ENCODE results near the gene BSX.

- PRO-cap, 3 experiments = no peak in any of the 3 experiments
- RRBS = no CpG with 5 or more reads among the region's 1 CpG
Measured at GRCh38 chr11:121827145-121827345, 289.0 kb downstream of the BLID start.

DNA sequence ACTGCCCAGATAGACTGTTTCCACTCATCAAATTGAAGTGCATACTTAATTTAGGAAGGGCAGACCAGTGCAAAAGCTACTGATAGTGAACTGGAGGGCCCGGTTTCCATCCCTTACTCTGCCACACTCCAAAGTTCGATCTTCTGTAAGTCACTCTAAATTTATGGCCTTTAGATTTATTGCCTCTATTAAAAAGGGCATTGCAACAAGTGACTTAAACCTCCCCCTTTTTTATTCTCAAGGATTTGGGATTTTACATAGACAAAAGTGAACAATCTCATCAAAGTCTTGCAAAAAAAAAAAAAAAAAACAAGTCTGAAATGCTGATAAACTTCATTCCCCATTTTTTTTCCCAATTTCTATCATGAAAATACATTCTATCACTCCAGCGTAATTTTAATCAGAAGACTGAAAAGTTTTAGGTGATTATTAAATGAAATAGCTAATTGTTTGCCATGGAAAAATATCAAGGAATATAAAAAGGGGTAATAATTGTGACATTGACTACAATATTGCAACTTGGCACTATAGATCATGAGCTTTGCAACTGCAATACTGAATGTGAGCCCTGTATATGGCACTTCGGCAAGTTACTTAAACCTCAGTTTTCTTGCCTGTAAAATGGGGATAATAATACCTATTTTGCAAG, 26.0 kb downstream of the BLID start:
- PRO-cap, 3 experiments = no peak in any of the 3 experiments
- RRBS = no CpG with 5 or more reads among the region's 4 CpGs

GRCh38 chr11:122104831-122105821, 10.9 kb downstream of the BLID start:
- PRO-cap, 3 experiments = no peak in any of the 3 experiments
- RRBS = no CpG with 5 or more reads among the region's 11 CpGs

DNA sequence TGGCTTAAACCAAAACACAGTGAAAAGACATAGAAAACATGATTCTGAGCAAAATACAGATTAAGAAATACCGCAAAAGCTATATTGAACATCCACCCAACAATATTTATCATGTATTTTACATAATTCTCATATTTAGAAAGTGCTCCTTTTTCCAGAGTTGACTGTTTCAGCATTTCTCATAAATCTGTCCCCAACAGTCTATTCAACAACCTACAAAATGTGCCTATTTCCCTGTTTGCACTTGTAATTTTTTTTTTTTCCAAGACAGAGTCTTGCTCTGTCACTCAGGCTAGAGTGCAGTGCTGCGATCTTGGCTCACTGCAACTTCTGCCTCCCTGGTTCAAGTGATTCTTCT, 31.0 kb upstream of the BLID start:
- PRO-cap, 3 experiments = no peak in any of the 3 experiments
- RRBS = no CpG with 5 or more reads among the region's 2 CpGs

GRCh38 chr11:122157484-122157911, 41.5 kb upstream of the BLID start:
- PRO-cap, 3 experiments = no peak in any of the 3 experiments
- RRBS = no CpG with 5 or more reads among the region's 4 CpGs

GRCh38 chr11:122202719-122203582, 86.9 kb upstream of the BLID start:
- PRO-cap, 3 experiments = peak in 1 of 3 experiments; most common plus-strand start chr11:122203211 (in 1)
- RRBS = 10% methylated on average over 1 of the region's 29 CpGs

- PRO-cap, 3 experiments = no peak in any of the 3 experiments
- RRBS = no CpG with 5 or more reads among the region's 1 CpG
Measured at GRCh38 chr11:122322108-122322483, 206.1 kb upstream of the BLID start.

DNA sequence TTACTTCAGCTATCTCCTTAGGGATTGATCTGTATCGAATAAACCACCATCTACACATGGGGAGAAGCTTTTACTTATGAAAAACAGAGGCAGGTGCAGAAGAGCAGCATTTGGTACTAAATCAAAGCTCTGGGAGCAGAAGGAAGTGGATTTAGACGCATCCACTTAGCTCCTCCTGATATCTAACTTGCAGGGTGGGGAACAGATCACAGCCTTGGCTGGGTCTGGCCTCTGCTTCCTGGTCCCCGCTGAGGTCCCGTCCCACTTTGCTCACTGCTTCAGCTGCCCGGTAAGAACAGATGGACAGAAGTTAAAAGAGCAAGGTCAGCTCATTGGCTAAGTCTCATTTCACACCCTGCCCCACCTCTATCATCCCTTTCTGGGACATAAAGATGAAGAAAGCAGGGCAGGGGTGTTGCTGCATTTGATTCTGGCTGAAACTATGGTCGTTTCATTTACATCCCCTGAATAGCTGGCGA, 250.0 kb upstream of the BLID start:
- PRO-cap, 3 experiments = no peak in any of the 3 experiments
- RRBS = no CpG with 5 or more reads among the region's 7 CpGs

DNA sequence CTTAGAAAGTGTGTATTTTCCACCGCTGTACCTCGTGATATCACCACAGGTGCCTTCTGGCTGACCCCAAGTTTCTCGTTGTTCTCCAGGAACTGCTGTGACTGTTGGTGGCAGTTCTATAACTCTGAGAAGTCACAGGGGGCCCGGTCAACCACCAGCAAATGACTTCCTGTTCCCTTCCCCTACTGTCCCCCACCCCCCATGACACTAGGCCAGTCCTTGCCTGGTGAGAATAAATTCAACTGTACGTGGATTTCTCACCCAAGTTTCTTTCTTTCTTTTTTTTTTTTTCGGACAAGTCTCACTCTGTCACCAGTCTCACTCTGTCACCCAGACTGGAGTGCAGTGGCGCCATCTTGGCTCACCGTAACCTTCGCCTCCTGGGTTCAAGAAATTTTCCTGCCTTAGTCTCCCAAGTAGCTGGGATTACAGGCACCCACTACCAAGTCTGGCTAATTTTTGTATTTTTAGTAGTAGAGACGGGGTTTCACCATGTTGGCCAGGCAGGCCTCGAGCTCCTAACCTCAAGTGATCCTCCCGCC, 62.2 kb downstream of the UBASH3B start:
- PRO-cap, 3 experiments = no peak in any of the 3 experiments
- RRBS = no CpG with 5 or more reads among the region's 12 CpGs

DNA sequence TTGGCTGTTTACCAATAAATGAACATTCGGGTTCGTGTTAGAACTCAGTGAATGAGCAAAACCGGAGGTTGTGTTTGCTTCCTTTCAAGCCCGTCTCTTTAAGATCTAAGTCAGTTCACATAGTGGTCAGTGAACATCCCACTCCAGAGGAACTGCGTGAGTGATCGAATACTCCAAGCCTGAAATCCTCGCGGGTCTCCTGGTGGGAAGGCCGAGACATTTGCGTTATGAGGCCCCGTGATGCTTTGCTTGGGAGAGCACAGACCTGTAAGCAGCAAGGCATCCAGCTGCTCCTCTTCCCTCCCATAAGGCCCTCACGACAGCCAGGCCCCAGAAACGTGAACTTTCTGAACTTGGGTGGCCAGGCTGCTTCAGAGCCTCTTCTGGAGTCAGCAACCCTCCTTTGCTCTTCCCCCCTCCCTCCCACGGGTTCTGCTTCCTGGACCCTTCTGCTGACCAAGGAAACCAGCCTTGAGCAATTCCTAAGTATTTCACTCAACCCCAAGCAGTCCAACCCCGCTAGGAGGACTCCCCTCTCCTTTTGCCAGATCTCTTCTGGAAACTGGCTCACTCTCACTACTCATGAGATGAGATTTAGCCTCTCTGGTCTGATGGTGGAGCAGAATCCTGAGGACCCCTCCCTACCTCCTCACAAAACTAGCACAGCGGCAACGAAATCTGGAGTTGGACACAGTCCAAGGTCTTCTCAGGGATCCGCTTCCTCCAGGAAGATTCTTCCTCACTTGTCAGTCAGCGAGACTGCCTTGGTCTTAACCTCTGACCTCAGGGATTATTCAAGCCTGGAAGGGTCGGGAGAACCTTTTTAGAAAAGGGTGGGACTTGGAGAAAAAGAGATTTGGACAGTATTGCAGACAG, 86.1 kb downstream of the UBASH3B start:
- PRO-cap, 3 experiments = no peak in any of the 3 experiments
- RRBS = no CpG with 5 or more reads among the region's 20 CpGs

DNA sequence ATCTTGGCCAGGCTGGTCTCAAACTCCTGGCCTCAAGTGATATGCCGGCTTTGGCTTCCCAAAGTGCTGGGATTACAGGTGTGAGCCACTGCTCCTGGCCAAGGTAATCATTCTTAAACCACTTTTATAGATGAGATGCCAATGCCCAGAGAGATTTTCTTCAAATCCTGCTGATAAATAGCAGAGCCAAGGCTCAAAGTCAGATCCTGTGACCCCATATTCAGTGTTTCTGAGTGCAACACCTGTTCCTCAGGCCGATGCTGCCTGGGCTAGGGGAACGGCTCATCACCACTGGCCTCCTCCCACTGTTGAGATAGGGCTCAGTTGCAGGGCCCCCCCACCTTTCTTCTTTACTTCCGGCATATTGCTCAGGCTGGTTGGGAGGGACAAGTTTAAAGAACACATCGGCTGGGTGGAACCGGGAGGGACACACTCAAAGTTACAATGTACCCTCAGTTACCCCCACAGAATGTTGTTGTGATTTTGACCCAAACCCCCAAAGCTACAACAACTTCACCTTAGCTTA, 88.3 kb upstream of the CRTAM start:
- PRO-cap, 3 experiments = no peak in any of the 3 experiments
- RRBS = 89% methylated on average over 3 of the region's 6 CpGs

- PRO-cap, 3 experiments = no peak in any of the 3 experiments
- RRBS = no CpG with 5 or more reads among the region's 6 CpGs
Measured at GRCh38 chr11:122850119-122850710, 11.9 kb downstream of the CRTAM start.

DNA sequence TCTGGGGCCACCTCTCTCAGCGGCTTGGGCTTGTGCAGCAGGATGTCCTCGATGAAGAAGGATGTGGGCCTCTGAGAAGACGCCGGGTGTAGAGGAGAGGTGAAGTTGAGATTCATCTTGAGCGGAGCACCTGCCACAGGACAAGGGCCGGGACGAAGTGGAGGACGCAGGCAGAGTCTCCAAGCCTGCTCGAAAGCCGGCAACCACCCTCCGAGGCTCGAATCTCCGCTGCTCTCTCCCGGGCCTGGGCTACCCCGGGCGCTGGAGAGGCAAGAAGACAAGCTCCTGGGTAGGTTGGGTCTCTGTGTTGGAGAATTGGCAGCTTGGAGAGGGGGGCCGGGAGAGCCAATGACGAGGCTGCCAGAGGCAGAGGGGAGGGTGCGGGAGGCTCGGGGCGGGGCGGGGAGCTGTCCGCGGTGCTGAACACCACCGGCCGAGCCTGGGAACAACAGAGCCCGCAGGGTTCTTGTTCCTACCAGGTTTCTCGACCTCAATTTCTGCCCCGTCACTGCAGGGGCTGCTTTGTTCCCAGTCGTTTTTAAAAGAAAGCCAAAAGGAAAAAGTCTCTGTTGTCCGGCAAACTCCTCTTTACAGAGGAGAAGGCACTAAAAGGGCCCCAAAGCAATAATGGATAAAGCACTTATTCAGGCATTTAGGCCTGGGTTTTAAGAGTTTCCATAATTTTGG, at the start of gene BSX:
Gene BSX, minus strand, starts transcription at position 279 of the 687 bp plus-strand sequence.
- PRO-cap, 3 experiments = no peak in any of the 3 experiments
- RRBS = 7% methylated on average over 19 of the region's 31 CpGs

DNA sequence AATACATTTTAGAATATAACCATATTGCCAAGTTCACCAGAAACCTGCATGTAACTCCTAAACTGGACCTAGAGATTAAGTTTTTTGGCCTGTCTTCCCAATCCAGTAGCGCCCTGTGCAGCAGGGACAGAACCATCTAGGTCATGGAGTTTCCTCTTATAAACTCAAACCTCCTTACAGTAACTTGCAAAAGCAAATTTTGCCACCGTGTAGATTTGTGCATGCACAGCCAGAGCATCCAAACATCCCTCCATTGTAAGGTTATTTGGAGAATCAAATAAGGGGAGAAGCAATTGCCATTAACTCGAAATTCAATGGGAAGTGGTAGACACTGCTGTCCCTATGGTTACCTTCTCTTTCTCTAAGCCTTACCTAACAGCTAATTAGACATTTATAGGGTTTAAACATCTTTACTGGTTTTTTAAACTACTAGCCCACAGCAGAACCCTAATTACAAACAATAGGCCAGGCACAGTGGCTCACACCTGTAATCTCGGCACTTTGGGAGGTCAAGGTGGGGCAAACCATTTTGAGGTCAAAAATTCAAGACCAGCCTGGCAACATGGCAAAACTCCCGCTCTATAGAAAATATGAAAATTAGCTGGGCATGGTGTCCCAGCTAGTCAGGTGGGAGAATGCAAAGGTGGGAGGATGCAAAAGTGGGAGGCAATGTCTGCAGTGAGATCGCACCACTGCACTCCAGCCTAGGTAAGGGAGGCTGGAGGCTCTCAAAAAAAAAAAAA, 6.7 kb downstream of the HSPA8 start:
- PRO-cap, 3 experiments = no peak in any of the 3 experiments
- RRBS = no CpG with 5 or more reads among the region's 6 CpGs

DNA sequence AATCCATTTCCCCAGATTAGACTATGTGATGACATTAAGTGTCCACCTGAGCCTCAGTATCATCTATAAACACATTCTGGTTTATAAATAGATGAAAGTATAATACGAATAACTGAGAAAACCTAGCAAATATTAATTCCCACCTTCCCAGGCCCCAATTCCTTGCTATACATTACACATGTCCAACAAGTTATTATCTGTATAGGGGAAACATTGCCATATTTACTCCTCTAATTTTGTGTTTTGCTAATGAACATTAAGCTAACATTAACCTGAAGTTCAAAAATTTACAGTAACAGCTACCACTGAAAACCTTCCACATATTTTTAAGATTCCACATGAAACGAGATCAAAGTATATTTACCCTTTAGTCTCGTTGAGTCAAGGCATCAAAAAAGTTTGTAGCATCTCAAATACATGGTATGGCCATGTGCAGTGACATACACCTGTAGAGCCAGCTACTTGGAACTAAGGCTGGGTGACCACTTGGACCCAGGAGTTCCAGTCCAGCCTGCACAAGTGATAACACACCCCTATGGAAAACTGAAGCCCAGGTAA, 6.0 kb downstream of the HSPA8 start:
- PRO-cap, 3 experiments = no peak in any of the 3 experiments
- RRBS = no CpG with 5 or more reads among the region's 3 CpGs

DNA sequence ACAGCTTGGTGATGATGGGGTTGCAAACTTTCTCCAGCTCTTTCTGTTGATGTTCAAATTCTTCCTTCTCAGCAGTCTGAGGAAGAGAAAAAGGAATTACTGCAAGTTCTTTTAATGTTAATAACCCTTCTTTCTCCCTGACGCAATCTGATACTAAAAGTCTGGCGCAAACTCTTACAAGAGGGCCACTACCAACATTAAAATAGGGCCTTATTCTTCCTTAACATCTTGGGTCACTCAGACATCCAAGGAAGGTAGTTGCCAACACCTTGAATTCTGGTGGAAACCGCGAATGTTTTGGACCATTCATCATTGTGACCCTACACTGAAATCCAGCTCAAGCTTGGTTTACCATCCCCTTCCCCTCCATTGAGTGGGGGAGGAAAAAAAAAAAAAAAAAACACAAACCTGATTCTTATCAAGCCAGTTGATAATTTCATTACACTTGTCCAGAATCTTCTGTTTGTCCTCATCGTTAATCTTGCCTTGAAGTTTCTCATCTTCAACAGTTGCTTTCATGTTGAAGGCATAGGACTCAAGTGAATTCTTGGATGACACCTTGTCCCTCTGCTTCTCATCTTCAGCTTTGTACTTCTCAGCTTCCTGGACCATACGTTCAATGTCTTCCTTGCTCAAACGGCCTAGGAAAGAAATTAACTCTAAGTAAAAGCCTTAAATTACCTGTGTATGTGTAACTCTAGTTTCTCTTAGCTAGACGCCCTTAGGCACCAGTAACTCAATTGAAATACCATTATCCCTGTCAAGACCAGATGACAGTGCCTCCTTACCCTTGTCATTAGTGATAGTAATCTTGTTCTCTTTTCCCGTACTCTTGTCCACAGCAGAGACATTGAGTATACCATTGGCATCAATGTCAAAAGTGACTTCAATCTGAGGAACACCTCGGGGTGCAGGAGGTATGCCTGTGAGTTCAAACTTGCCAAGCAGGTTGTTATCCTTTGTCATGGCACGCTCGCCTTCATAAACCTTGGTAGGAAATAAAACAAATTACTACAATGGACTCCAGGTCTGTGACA, 3.8 kb downstream of the HSPA8 start:
- PRO-cap, 3 experiments = no peak in any of the 3 experiments
- RRBS = no CpG with 5 or more reads among the region's 12 CpGs

GRCh38 chr11:123064374-123064628, 2.4 kb upstream of the HSPA8 start:
- PRO-cap, 3 experiments = no peak in any of the 3 experiments
- RRBS = no CpG with 5 or more reads among the region's 4 CpGs

DNA sequence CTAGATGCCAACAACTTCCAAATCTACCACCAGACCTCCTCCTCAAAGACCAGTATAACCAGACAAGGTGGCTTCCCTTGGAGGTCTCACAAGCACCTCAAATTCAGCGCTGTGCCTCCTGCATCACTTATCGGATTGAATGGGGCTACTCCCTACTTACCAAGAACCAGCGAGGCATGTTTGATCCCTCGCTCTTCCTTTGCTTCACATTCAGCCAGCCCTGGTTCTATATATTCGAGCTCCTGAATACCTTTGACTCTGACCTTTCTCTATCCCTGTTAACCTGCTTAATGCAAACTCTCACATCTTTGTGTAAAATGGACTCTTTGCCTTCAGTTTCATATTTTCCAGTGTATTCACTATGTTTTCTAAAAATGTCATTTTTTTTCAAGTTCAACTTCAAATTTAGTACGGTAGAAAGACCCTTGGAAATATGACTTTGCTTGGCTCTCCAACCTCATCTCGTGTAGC, 48.3 kb downstream of the CLMP start:
- PRO-cap, 3 experiments = no peak in any of the 3 experiments
- RRBS = no CpG with 5 or more reads among the region's 7 CpGs

GRCh38 chr11:123187846-123189253, 6.7 kb downstream of the CLMP start:
- PRO-cap, 3 experiments = no peak in any of the 3 experiments
- RRBS = no CpG with 5 or more reads among the region's 22 CpGs

GRCh38 chr11:123233225-123233813, 38.3 kb upstream of the CLMP start:
- PRO-cap, 3 experiments = no peak in any of the 3 experiments
- RRBS = no CpG with 5 or more reads among the region's 2 CpGs

All from breast (tissue), 4 donors.